Endothelial cell (in vitro differentiated cells): ENCODE measurements around the gene EP300.

DNA sequence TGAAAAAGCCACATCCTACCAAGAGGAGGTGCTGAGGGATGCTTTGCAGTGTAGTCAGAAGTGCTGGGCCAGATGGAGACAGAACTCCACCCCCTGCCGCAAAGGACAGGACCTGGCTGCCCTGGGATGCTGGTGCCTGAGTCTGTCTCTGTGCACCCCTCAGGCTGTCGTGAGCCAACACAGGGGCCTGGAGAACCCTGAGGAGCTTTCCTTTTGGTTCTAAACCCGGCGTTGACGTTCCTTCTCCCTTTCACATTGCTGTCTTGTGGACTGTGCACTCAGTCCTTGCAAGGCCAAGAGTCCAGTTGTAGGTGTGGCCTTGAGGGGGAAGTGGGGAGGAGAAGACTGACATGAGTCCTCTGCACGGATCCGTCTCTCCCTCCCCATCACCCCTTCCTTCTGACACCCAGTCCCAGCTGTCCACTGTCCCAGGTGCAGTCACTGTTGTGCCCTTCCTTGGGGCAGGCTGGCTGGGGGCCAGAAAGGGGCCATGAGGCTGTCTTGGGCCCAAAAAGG lies 12.6 kb upstream of the MIEF1 start:
- PRO-cap = no peak

- PRO-cap = no peak
These were observed 4.4 kb downstream of the ATF4 start for GRCh38 chr22:39524433-39525407.

GRCh38 chr22:39529061-39530091 lies 3.2 kb downstream of the RPS19BP1 start:
- PRO-cap = no peak

DNA sequence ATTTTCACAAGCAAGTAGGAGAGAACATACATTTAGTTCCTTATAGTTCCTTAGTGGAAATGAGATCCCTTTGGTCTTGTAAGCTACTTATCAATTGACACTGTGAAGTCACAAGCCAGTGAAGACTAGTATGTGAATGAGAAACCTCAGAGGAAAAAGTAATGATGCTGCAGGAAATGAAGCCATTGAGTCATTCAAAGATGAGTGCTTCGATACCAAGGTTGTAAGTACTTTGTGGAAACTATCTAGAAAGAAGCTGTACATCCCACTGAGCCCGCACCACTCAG lies 53.5 kb downstream of the ENTHD1 start:
- PRO-cap = no peak

GRCh38 chr22:39908689-39909301 lies 7.9 kb downstream of the GRAP2 start:
- PRO-cap = no peak

DNA sequence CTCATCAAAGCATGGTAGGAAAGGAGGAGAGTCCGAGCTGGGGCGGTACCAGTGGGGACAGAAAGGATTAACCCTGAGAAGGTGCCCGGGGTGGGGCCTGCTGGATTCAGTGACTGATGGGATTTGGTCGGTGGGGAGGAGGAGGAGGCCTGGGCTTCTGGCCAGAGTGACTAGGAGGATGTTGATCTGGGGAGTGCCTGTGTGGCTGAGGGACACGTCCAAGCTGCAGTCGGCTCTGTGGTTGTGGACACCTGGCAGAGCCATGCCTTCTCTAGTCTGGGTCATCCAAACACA lies 14.7 kb downstream of the FAM83F start:
- PRO-cap = no peak

- PRO-cap = no peak
These were observed 22.8 kb downstream of the FAM83F start for GRCh38 chr22:40017574-40017947.

GRCh38 chr22:40129652-40130288 lies 48.0 kb upstream of the TNRC6B start:
- PRO-cap = no peak

GRCh38 chr22:40224702-40225372 lies 47.1 kb downstream of the TNRC6B start:
- PRO-cap = no peak

- PRO-cap = no peak
These were observed 80.3 kb upstream of the ADSL start for GRCh38 chr22:40265914-40266469.

DNA sequence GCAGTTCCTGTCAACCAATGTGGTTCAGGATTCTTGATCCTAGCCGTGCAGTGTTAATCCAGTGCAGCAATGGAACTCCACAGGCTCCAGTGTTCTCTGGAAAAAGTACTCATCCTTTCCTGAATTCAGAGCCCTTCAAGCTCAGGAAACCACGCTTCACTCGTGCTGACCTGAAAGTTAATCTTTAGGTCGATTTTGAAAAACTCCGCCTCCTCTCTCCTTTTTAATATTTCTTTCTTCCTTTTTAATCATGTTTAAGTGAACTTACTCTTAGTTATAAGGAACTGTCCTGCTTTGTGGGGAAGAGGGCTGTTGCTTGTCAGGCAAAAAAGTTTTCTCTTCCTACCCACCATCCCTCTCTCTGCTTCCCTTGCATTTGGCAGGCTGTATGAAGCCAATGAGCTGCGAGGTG lies 14.3 kb upstream of the ADSL start:
- PRO-cap = bidirectional peak, plus-strand start at position 235 of the sequence, minus-strand start at position 107 of the sequence

DNA sequence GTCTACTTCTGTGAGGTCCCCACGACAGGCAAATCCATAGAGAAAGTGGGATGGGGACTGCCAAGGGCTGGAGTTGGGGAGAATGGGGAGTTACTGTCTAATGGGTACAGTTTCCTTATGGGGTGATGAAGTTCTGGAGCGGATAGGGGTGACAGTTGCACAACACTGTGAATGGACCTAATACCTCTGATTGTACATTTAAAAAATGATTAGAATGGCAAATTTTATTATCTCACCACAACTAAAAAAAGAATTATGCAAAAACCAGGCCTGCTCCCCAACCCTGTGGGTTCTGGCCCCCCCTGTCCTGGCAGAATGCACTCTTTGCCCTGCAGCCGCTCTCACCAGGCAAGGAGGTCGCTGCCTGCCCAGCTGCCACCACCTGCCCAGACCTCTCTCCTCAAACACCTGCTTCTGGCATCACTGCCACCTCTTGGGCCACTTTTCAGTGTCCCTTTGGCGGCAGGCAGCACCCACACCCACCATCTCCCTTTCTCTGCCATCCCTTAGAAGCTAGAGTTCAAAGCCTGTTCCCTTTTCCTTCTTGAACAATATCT lies 44.3 kb downstream of the SGSM3 start:
- PRO-cap = no peak

DNA sequence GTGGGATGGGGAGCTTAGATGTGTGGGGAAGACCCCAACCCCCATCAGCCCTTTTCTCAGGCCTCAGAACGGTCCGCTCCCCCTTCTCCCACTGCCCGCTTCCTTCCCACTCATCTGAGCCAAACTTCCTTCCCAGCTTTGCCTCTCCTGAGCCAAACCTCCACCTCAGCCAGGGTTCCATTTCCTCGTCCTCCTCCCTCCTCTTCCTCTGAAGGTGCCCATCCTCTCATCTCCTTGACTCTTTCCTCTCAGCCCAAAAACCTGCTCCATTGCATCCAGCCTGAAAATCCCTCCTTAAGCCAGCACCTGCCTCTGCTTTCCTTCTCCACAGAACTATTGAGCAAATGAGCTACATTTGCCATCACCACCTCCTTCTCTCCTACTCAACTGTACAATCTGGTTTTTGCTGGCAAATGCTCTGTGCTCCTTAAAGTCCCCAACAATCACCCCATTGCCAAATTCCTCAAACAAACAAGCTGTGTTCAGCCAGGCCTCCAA lies 55.8 kb downstream of the SGSM3 start:
- PRO-cap = no peak

GRCh38 chr22:40647580-40647779 lies 11.0 kb upstream of the MRTFA start:
- PRO-cap = no peak

DNA sequence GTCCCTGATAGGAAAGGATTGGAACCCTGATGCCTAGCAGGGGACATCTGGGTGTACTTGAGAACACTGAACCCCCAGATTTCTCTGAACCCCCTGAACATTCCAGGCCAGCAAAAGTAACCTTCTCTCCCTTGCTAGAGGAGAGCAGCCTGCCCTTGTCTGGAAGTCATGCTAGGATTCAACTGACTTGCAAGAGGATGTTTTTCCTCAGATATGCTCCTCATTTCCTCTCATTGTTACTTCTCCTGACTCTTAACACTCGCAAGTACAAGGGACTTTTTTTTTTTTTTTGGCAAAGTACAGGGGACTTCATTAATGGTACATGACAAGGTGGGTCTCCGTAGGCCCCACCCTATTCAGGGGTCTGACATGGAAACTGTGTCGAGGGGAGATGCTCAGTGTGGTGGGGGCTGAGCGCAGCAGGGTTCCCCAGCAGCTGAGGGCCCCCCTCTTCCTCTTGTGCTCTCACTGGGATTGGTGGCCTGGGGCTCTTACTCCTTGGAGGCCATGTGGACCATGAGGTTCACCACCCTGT lies 6.2 kb upstream of the MCHR1 start:
- PRO-cap = bidirectional peak, plus-strand start at position 295 of the sequence, minus-strand start at position 184 of the sequence

GRCh38 chr22:40679981-40681010 lies 1.0 kb downstream of the MCHR1 start:
- PRO-cap = bidirectional peak, plus-strand start at chr22:40680454, minus-strand start at chr22:40680197

GRCh38 chr22:40816971-40818164 lies 1.8 kb downstream of the SLC25A17 start:
- PRO-cap = no peak

DNA sequence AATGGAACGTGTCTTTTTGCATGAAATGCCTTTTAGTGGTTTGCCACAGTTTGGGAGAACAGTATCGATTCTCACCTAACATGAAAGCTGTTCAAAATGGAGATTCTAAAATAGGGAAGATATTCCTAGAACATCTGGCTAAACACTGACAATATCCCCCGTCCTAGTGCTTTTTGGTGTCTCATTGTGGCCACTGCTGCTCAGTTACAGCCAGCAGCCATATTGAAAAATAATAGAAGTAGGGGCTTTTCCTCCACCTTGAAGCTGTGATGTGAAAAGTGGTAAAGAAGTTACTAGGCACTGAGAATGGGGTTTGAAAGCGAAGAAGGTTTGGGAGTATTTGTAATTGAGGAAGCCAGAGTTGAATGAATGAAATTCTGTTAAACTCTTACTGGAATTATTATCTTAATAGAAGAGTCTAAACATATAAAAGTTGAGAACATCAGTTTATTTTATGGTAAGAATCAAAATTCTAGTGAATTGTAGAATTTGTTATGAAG lies 1.1 kb downstream of the RBX1 start:
- PRO-cap = no peak

DNA sequence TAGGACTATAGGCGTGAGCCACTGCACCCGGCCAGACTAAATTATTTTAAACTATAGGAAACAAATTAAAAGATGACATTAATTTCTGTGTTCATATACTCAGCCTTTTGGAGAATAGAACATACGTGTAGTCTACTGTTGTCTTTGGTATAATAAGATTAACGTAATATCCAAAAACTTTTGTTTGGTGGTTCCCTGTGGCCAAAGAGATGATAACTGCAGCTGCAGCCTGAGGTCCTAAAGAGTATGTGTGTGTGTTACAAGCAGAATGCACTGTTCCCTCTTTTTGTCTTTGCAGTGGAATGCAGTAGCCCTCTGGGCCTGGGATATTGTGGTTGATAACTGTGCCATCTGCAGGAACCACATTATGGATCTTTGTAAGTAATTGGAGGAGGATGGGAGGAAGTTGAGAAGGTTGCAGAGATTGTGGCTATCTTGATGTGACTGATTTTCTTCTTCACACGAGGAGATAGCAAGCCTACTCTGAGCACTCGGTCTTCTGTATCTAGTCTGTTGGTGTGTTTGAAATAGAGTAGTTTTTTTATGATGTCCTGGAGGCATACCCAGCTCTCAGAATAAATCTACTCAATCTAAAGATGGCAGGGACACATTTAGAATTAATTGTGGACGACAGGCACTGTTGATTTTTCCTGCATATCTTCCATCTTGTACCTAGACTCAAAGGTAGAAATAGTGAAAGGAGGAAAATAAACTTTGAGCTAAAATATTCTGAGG lies 2.2 kb downstream of the RBX1 start:
- PRO-cap = no peak

GRCh38 chr22:41091925-41092974 lies at the start of gene EP300:
Gene EP300 (plus strand): TSS chr22:41092592.
- PRO-cap = bidirectional peak, plus-strand start at chr22:41092010, minus-strand start at chr22:41092101; bidirectional peak, plus-strand start at chr22:41092592, minus-strand start at chr22:41092323; bidirectional peak, plus-strand start at chr22:41092801, minus-strand start at chr22:41092838